SK-N-DZ (cell line): Measurements from ENCODE around the genes SOCS2 and PLXNC1.

RAMPAGE:
- cytosol, long total RNA, result no peak
- nucleus, long total RNA, result no peak
Measured at GRCh38 chr12:93214891-93215248, 162.9 kb upstream of the NUDT4 start.

GRCh38 chr12:93219704-93220478 lies 157.8 kb upstream of the NUDT4 start:
RAMPAGE:
- cytosol, long total RNA, result no peak
- nucleus, long total RNA, result no peak

GRCh38 chr12:93296714-93297394 lies 80.9 kb upstream of the NUDT4 start:
RAMPAGE:
- cytosol, long total RNA, result no peak
- nucleus, long total RNA, result no peak

DNA sequence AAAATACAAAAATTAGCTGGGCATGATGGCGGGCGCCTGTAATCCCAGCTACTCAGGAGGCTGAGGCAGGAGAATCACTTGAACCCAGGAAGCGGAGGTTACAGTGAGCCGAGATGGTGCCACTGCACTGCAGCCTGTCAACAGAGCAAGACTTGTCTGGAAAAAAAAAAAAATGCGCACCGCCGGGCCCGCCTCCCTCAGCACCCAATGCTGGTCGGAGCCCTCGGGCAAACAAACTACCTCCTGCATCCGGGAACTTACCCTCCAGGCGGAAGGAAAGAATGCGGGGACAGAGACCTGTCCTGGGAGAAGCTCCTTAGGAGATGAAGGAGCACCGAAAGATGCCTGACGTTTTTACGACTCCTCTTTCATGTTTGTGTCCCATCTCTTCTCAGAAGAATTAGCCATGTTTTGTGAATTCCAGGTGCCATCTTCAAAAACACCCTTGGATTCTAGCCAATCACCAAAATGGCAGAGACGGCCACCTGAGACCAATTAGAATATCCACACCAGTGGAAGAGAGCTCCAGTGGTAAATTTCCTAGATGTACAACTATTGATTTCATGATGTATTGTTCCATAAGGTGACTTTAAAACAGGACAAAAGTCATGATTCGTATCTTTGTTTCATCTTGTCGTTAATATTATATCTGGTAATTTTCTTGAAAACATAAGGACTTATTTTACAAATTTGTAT lies 62.5 kb upstream of the NUDT4 start:
RAMPAGE:
- cytosol, long total RNA, result no peak
- nucleus, long total RNA, result no peak

DNA sequence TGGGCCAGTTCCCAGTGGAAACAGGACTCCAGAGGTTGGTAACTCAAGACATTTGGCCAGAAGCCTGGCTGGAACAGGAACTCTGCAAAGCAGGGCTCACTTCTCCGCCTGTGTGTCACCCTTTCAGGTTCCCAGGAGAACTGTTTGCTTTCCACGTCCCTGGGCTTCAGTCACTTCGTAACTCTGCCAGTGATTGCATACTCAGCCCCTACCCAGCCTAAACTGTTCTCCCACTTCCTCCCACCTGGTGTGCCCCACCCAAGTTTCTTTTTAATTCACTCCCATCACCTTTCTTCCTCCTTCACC lies 7.1 kb upstream of the UBE2N start:
RAMPAGE:
- cytosol, long total RNA, result no peak
- nucleus, long total RNA, result no peak

DNA sequence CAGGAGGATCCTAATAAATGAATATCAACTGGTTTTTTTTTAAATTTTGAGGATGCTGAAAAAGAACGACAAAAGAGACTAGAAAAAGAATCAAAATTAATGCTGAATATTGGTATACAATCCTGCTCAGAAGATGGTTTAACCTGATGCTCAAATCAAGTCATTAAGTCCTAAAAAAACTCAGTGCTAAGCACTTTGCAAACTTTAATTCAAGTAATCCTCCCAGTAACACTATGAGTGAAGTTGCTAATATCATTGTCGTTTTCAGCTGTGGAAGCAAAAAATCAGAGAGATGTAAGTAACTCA lies 34.2 kb upstream of the SOCS2 start:
RAMPAGE:
- cytosol, long total RNA, result no peak
- nucleus, long total RNA, result no peak

DNA sequence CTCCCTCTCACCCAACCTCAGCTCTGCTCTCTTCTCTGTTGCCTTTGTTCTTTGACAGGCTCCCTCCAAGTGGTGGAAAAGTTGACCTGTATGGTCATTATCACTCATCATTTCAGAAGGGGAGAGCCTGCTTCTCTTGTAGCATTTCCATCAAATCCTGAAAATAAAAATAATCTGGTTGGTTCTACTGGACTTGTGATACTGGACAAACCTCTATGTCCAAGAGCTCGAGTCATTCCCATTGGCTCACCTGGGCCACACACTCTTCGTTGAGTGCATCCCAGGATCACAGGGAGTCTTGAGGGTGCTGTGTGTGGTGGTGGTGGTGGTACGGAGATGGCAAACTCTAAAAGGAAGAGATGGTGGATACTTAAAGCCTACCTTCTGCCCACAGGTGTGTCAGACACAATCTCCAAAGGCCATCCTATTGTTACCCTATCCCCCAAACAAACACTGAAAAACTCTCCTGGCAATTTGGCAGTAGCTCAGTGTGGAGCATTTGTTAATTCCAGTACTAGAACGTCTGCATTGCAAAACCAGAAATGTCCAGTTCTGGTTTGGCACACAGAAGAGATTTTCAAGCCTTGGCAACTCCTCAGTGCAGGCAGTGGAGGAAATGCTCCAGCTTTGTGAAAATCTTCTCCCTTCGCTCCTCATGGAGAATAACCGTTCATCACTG lies 5.5 kb upstream of the SOCS2 start:
RAMPAGE:
- cytosol, long total RNA, result no peak
- nucleus, long total RNA, result no peak

DNA sequence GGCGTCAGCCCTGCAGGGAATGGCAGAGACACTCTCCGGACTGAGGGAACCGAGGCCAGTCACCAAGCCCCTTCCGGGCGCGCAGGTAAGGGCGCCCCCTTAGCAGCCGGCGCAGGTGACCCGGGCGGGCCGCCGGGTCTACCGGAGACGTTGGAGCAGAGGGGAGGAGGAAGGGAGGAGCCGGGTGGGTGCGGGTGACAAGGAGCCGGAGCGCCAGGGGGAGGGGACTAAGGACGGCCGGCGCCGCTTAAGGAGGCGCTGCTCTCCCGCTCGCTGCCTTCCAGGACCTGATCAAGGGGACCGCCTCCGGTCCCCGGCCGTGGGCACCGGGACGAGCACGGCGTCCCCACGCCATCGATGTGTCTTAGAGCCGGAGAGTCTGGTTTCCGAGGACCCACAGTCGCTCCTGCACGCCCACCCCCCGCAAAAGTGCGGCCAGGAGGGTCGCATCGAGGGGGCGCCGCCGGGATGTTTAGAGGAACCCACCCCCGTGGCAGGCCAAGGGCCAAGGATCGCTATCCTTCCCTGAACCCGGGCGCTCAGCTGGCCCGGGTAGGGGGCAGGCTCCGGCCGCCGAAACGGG lies 2.3 kb upstream of the SOCS2 start:
RAMPAGE:
- cytosol, long total RNA, result no peak
- nucleus, long total RNA, result no peak

GRCh38 chr12:93572255-93573076 lies at the start of gene SOCS2:
TSS of gene SOCS2 (plus strand) at chr12:93572675.
RAMPAGE:
- cytosol, long total RNA, result start-site peak on the plus strand at chr12:93572657-93572720, 18 and 19 reads in 2 replicates
- nucleus, long total RNA, result no peak

GRCh38 chr12:93602865-93603327 lies 30.4 kb downstream of the SOCS2 start:
RAMPAGE:
- cytosol, long total RNA, result no peak
- nucleus, long total RNA, result no peak

DNA sequence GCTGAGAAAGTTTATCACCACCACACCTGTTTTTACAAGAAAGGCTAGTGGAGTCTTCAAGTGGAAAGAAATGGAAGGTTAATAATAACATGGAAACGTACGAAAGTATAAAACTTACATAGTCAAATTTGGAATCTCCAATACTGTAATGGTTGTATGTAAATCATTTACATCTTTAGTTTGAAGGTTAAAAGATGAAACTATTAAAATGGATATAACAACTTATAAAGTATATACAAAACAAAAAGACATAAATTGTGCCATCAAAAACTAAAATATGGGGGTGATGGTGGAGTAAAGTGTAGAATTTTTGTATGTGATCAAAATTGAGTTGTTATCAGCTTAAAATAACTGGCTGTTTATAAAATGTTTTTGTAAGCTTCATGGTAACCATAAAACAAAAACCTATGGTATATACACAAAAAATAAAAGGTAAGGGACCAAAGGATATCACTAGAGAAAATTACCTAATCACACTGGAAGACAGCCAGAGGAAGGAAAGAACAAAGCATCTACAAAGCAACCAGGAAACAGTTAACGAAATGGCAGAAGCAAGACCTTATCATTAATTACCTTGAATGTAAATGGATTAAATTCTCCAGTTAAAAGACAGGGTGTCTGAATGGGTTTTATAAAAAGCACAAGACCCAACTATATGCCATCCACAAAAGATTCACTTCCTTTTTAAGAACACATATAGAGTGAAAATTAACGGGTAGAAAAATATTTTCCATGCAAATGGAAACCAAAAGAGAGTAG lies 15.7 kb downstream of the CRADD start:
RAMPAGE:
- cytosol, long total RNA, result no peak
- nucleus, long total RNA, result no peak

RAMPAGE:
- cytosol, long total RNA, result no peak
- nucleus, long total RNA, result no peak
Measured at GRCh38 chr12:93705867-93706708, 28.9 kb downstream of the CRADD start.

GRCh38 chr12:93760461-93761106 lies 83.4 kb downstream of the CRADD start:
RAMPAGE:
- cytosol, long total RNA, result no peak
- nucleus, long total RNA, result no peak

GRCh38 chr12:93766674-93767487 lies 89.7 kb downstream of the CRADD start:
RAMPAGE:
- cytosol, long total RNA, result no peak
- nucleus, long total RNA, result no peak

RAMPAGE:
- cytosol, long total RNA, result no peak
- nucleus, long total RNA, result no peak
Measured at GRCh38 chr12:94099609-94100112, 48.7 kb upstream of the PLXNC1 start.

RAMPAGE:
- cytosol, long total RNA, result no peak
- nucleus, long total RNA, result no peak
Measured at GRCh38 chr12:94148289-94148996, at the start of gene PLXNC1. TSS of gene PLXNC1 (plus strand) at chr12:94148577.

DNA sequence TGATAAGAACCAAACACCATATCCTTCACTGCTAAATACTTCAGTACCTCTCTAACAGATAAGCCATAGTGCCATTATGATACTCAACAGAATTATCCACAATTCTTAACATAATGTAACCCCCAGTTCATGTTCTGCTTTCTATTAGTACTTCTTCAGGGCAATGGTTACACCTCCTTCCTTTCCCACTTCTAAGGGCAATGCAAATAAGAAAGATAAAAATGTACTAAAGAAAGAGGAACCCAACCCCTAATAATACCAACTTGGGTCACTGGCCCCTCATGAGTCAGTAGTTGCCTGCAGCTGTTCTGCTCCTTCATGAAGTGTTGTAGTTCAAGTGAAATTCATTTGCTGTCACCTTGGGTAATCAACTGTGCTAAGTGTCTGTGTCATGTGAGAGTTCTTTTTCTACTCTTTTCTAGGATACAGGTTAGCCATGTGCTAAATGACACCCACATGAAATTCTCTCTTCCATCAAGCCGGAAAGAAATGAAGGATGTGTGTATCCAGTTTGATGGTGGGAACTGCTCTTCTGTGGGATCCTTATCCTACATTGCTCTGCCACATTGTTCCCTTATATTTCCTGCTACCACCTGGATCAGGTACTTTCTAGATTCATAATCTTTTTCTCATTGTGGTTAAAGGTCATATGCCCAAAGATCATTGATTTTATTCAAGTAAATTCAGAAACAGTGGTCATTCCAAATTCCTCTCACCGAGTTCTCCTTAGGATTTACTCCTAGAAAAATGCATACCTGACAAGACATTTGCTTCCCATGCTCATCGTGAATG lies 91.9 kb downstream of the PLXNC1 start:
RAMPAGE:
- cytosol, long total RNA, result no peak
- nucleus, long total RNA, result no peak

DNA sequence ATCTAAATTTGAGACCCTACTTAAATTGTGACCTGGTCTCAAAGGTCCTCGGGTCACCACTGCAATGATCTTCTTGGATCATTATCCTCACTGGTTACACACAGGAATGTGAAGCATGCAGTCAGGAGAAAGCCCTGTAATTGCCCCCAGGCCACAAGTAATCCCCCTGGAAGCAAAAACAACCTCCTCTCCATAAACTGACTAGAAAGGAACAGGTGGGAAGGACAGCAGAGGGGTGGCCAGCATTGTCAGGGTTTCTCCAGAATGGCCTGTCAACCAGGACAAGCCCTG lies 36.2 kb downstream of the TMCC3 start:
RAMPAGE:
- cytosol, long total RNA, result no peak
- nucleus, long total RNA, result no peak

GRCh38 chr12:94707821-94708631 lies 57.7 kb upstream of the TMCC3 start:
RAMPAGE:
- cytosol, long total RNA, result no peak
- nucleus, long total RNA, result no peak

DNA sequence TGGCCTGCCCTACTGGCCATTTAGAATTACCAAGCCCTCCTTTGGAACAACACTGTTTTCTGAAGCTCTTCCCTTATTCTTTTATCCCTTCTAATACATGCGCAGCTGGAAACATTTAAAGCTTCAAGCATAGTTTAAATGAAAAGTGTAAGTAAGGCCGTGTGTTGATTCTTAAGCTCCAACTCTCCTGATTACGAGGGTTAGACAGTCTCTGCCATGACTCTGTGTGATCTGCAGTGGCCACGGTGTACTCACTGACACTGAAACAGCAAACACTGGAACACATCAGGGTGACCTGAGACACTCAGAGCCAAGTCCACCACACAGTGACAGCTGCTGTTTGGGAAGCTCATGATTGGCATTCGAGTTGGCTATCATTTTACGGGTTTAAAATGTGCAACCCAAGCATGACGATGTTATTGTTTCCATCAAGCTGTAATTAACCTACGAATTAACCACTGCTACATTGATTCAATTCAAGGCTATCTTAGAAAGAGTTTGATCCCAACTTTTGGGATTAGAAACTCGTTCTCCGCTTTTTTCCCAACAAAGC lies 62.8 kb upstream of the TMCC3 start:
RAMPAGE:
- cytosol, long total RNA, result no peak
- nucleus, long total RNA, result no peak